Epithelial cell of prostate (primary cell): ENCODE data around the genes LY6G6C and DDAH2.

DNA sequence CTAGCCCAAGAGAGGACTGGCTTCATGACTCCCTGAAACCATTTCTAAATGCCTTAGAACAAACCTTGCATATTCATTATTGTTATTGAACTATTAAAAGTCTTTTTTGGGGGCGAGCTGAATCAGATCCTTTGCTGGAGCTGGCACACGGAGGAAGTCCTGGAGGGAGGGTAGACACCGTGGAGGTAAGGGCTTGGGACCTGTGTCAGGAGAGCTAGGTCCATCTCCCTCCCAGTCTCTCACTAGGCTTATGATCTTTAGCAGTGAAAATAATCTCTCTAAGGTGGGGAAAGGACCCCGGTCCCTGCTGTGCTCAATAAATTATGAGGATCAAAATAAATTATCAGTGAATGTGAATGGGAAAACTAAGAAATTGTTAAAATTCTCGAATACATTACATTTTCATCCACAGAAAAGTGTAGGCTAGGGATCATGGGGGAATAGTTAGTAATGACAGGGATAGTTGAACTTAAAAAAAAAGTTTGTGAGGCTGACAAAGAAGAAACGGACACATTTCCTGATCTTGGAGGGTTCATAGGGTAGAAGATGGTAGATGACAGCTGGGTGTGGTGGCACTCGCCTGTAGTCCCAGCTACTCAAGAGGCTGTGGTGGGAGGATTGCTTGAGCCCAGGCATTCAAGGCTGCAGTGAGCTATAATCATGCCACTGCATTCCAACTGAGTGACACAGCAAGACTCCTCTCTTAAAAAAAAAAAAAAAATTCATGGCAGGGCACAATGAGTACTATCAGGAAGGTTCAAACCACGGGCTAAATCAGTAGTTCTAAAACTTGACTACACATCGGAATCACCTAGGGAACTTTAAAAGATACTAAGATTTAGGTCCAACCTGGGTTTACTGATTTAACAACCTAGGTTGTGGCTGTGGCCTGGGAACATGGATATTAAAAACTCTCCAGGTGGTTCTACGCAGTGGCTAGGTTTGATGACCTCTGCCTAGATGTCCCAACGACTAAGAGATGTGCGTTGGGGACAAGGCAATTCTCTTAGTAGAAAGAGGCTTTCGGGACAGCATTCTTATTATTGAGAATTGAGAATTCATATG lies 2.1 kb upstream of the MICA start:
- RRBS = no CpG with 5 or more reads among the region's 13 CpGs

- RRBS = no CpG with 5 or more reads among the region's 2 CpGs
These were observed 1.4 kb upstream of the MICA start for GRCh38 chr6:31402021-31402346.

DNA sequence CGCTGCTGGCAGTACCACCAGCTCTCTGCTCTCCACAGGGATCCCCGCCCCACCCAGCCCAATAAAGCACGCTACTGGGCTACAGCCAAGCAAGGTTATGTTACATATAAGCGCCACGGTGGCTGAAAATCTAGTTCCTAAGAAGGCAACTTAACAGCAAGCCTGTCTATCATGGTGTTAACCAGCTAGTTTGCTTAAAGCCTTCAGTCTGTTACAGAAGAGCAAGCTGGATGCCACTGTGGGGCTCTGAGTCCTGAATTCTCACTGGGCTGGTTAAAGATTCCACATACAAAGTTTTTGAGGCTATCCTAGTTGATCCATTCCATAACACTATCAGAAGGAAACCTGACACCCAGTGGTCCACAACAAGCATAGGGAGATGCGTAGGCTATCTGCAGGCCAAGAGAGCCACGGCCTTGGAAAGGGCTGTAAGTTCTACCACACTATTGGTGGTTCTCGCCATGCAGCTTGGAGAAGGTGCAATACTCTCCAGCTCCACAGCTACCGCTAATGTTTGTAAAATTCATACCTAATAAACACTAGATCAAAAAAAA lies 502 bp upstream of the MCCD1 start:
- RRBS = no CpG with 5 or more reads among the region's 9 CpGs

DNA sequence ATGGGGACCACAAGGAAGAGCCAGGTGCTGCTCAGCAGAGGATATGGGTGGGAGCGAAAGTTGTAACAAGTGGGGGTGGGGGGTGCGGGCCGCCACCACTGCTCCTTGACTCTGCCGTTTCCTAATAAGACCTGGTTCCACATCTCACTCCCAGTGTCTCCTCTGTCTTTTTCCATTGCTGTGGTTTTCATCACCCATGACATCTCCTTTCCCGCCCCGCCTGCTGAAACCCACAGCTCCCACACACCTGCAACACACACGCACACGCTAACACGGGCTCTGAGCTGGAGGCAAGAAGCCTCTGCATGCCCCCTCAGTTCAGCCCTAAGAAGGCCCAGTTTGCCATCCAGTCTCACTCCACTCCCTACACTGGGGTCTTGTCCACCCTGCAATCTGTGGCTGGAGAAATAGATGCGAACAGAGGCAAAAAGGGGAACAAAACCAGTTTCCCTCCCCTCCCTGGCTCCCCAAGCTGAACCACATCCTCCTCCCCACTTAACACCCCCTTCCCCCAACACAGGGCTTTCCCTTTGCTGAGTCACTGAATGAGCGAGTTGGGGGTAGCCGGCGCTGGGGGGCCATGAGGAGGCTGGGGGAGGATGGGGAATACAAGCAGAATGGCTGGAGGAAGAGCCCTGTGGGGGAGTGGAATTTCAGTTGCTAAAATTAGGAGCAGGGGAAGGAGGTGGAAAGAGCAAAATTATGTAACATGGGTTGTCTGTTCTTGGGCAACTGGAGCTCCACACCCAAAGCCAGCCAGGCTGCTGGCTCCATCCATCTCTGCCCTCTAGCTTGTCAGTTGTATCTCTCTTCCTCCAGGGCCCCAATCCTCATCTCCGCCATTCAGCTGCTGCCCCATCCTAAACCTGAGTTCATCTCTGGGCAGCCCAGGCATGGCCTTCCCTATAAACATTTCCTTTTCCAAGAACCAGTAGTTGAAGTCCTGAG lies 11.5 kb downstream of the NFKBIL1 start:
- RRBS = no CpG with 5 or more reads among the region's 14 CpGs

DNA sequence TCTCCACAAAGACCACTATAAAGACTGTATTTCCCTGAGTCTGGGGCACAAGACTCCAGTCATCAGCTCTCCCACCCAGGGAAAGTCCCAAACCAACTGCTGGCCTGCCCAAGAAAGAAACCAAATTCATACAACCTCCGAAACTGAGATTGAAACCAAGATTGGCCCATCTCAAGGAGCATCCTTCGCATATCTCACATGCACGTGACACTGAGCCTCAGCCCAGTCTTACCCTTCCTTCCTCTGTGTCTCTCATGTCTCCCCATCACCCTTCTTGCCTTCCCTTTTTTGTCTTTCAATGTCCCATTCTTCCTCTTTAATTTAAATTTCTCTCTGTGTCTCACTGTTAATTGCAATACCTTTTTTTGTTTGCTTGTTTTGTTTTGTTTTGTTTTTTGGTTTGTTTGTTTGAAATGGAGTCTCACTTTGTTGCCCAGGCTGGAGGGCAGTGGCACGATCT lies 3.4 kb upstream of the LTA start:
- RRBS = no CpG with 5 or more reads among the region's 4 CpGs

DNA sequence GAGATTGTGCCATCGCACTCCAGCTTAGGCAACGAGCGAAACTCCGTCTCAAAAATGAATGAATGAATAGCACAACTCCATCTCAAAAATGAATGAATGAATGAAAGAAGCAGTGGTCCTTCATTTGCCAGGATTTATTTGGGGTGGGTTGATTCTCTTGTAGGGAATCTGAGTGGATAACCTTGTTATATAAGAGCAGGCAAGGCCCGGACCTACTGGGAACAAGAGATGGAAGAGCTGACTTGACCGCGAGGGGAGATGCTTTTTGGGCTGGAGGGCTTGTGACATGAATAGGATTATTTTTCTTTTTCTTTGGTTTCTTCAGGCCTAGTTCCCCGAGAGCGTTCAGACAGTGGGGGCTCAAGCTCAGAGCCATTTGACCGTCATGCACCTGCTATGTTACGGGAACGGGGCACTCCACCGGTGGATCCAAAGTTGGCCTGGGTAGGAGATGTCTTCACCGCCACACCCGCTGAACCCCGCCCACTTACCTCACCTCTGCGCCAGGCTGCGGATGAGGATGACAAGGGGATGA lies 9.8 kb downstream of the PRRC2A start:
- RRBS = no CpG with 5 or more reads among the region's 18 CpGs

DNA sequence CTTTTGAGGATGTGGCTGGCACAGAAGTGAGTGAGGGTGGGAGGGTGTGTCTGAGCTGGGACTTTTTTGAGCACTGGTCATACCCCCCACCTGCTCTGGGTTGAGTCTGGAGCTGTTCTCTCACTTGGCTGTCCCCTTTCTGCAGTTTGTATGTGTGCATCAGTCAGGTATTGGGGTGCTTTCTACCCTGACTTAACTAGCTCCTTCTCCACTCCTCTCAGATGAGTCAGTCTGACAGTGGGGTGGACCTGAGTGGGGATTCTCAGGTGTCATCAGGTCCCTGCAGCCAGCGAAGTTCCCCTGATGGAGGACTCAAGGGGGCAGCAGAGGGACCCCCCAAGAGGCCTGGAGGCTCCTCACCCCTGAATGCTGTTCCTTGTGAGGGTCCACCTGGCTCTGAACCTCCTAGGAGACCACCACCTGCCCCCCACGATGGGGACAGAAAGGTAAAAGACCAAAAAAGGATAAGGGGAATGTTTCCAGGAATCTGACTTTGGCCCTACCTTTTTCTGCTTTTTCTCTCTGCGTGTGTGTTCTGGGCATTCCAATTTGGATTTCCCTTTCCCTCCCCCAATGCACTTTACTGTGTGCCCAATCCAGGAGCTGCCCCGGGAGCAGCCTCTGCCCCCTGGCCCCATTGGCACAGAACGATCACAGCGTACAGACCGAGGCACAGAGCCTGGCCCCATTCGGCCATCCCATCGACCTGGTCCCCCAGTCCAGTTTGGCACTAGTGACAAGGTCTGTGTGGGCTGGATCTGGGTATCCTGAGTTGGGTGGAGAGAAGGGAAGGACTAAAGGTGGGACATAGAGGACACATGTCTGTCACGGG lies 14.2 kb downstream of the PRRC2A start:
- RRBS = no CpG with 5 or more reads among the region's 10 CpGs

DNA sequence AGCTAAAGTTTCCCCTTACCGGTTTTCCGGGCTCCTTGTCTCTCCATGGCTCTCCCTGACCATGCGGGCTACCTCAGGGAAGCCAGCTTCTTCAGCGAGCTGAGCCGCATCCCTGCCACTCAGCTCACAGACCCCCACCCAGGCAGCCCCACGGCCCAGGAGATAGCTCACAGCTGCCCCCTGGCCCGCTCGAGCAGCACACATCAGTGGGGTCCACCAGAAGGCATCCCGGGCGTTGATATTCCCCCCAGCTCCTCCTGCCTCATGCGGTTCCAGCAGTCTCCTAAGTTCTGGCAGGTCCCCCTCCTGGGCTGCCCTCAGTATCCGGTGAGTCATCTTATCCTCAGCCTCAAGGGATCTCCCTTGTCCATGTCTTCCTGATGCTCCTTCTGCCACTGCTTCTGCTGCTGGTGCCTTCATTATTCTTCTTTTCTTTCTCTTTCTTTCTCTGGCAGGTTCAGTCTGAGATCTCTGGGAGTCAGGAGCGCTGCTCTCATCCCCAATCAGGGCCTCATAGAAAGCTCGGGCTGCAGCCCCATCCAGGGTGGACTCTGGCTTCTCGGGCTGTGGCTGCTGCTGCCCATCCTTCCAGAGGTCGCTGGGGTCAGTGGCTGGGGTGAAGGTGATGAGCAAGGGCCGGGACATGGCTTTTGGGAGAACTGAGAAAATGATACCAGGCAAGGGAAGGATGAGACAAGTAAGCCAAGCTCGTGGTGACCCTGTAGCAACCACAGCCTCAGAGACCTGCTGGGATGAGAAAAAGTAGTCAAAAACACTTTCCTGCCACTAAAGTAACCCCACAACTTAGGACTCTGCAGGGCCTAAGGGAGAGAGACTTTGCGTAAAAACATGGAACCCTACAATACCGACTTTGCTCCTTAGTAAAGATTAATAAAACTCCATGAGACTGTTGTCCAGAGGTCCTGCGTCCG lies 697 bp downstream of the GPANK1 start:
- RRBS = 10% methylated on average over 3 of the region's 22 CpGs

GRCh38 chr6:31665044-31665993 lies 522 bp upstream of the GPANK1 start:
- RRBS = 1% methylated on average over 14 of the region's 62 CpGs

- RRBS = no CpG with 5 or more reads among the region's 9 CpGs
These were observed 1.3 kb upstream of the LY6G6D start for GRCh38 chr6:31713691-31714384.

DNA sequence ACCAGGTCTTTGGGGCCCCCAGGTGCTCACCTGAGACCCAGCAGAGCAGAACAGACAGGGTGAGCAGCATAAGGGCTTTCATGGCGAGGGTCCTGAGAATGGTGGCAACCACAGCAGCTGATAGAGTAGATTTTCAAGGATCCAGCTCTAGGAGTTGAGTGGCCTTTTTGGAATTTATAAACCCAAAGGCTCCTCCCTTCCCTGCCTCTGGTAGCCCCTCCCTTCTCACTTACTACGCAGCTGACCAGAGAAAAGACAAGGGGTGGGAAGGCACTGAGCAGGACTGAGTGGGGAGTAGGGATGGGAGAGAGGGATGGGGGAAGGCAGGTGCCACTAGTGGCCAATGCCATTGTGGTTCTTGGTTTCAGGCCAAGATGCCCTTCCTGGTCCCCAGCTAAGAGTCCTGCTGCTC lies at the start of gene LY6G6C:
LY6G6C (minus strand) TSS at position 149 of the 412 bp plus-strand sequence.
- RRBS = no CpG with 5 or more reads among the region's 2 CpGs

- RRBS = no CpG with 5 or more reads among the region's 29 CpGs
These were observed at the start of gene DDAH2 for GRCh38 chr6:31728973-31729715. Gene DDAH2 (minus strand): TSS chr6:31729299.

GRCh38 chr6:31763942-31764883 lies 1.8 kb downstream of the SAPCD1 start:
- RRBS = no CpG with 5 or more reads among the region's 9 CpGs

GRCh38 chr6:31769535-31770221 lies 7.2 kb downstream of the SAPCD1 start:
- RRBS = no CpG with 5 or more reads among the region's 12 CpGs

- RRBS = no CpG with 5 or more reads among the region's 14 CpGs
These were observed 1.5 kb downstream of the VWA7 start for GRCh38 chr6:31775656-31776006.

DNA sequence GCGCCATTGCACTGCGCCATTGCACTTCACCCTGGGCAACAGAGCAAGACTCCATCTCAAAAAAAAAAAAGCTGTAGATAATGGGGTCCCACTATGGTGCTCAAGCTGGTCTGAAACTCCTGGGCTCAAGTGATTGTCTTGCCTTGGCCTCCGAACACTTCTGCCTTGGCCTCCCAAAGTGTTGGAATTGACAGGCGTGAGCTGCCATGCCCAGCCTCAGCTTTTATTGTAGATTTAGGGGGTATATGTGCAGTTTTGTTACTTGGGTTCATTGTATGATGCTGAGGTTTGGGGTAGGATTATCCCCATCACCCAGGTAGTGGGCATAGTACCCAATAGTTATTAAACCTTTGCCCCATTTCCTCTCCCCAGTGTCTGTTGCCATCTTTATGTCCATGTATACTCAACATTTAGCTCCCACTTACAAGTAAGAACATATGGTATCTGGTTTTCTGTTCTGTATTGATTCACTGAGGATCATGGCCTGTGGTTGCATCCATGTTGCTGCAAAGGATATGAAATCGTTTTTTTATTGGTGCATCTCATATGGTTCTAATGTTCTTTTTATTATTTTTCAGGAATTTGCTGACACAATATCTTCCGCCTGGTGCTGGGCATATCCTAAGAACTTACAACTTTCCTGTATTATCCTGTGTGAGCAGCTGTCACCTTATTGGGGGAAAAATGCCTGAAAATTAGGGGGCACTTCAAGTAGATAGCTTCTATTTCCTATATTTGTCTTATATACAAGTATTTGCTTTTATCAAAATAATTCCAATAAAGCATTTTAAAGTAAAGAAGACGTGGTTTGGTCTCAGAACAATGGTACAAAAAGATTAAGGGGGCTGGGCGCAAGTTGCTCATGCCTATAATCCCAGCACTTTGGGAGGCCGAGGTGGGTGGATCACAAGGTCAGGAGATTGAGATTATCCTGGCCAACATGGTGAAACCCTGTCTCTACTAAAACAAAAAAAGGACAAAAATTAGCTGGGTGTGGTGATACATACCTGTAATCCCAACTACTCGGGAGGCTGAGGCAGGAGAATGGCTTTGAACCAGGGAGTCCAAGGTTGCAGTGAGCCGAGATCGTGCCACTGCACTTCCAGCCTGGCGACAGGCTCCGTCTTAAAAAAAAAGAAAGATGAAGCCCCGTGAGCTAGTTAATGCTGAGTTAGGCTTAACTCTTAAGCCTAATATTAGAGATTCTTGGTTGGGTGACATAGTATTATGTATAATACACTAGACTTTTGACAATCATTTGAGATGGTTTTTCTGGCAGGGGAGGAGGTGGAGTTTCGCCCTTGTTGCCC lies 11.9 kb downstream of the HSPA1B start:
- RRBS = no CpG with 5 or more reads among the region's 16 CpGs

- RRBS = no CpG with 5 or more reads among the region's 18 CpGs
These were observed 2.0 kb upstream of the NEU1 start for GRCh38 chr6:31864470-31865203.

DNA sequence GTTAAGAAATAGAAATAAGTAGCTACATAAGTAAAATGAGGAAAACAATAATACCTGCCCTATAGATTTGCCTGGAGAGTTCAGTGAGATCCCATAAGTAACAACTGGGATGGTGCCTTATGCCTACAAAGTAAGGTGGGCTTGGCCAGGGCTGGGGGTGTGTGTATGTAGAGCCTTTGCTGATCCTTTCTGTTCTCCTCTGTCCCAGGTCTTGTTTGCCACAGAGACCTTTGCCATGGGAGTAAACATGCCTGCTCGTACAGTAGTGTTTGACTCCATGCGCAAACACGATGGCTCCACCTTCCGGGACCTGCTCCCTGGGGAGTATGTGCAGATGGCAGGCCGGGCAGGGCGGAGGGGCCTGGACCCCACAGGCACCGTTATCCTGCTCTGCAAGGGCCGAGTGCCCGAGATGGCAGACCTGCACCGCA lies 6.3 kb downstream of the DXO start:
- RRBS = no CpG with 5 or more reads among the region's 10 CpGs

DNA sequence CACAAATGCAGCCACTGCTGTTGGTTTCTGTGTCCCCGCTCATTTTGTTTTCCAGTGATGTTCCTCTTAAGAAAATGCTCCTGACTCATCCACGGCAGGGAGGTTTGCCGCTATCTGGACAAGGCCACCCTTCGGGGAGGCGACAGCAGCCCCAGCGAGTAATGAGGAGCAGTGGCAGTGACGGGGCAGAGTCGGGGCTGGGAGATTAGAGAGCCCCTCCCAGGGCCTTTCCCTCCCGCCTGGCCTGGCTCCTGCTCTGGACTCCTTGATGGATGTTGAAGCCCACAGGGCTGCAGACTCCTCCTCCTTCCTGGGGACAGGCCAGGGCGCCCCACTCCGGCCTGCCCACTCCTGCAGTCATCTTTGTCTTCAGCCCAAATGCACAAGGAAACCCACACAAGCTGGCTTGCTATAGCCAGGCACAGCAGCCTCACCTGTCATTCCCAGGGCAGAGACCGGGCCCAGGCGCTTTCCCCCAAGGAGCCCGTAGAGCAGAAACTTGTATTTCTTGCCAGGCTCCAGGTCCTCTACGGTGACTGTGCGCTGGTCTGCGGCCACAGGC lies 7.6 kb downstream of the CYP21A2 start:
- RRBS = no CpG with 5 or more reads among the region's 17 CpGs

GRCh38 chr6:32110267-32110498 lies 1.0 kb upstream of the TNXB start:
- RRBS = no CpG with 5 or more reads among the region's 4 CpGs